Ureter (tissue), 1 donor: ENCODE data around the genes PRMT3, SLC5A12 and LGR4.

DNA sequence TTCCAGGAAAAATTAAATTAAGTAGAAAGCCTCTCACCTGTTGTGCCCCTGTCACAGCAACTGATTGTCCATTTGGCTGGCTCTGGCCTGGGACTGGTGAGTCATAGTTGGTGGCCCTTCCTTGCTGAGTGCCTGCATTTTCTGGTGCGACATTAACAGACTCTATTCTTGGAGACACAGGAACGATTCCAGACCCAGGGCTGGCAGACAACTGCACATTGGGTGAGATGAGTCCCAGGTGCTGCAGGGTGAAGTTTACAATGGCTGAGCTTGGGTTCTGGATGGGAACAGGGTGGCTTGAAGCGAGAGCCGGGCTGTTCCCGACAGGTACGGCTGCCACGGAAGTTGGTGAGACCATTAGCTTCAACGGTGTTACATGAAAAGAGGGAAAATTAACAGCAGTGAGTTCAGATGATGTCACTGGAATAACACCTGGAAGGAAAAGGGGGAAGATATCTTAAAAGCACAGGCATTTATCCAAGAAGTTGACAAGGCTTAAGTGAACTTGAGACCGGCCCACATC is 15.5 kb downstream of the E2F8 start:
- PRO-cap: no peak

DNA sequence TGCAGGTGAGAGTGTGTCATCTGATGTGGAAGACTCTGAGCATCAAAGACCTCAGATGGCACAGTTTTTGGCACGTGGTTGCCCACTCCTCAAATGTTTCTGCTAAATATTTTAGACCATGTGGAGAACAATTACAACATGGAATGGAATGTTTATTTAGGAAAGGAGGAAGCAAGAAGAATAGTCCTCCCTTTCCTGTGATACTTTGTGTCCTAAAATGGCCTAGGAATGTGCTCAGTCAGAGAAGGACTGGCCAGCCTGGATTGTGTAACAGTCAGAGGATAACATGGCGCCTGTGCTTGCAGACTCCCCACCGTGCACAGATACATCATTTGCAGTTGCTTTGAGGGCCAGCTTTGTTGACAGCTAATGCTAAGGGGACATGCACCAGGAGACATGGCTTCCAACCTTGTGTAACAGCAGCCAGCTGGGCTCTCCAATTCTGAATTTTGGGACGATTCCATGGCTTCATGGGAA is 129.7 kb upstream of the E2F8 start:
- PRO-cap: no peak

DNA sequence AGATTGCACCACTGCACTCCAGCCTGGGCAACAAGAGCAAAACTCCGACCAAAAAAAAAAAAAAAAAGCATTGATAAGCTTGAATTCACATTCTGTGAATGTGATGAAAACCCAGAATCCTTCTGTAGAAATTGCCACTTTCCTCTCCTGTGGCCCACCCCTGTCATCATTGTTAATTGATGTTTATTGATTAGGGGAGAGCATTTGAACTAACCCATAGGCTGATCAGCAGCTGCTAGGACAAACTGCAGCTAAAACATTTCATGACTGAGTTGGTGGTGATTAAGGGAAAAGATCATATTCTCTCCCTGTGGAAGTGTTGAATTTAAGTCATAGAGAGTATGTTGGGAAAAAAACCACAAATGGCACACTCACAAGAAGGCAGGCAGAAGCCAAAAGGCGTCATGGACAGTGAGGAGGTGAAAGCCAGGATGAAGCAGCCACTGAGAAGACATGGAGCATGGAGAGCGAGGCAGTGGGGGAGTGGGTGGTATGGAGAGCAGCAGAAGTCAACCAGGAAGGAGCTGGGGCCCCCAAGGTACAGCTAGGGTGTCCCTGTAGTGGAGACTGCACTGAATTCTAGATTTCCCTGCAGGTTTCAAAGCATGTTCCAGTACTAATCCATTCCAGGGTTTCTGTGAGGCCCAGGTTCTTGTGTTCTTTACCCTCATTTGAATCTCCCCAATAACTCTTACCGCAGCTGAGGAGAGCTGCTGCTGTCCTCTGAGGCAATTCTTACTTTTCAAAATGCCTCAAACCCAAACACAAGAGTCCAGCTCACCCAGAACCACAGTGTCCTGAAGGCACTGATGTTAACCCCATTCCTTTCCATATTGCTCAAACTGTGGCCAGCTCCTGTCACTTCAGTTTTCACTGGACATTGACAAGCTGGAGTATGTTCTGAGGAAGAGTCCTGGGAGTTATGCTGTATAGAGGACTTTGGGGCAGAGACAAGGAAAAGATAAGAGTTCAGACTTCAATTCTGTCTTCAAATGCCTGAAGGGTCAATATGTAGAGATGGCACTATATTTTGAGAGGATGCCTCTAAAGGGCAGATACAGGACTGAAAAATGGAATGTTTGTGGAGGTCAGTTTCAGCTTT is 191.8 kb upstream of the E2F8 start:
- PRO-cap: no peak

GRCh38 chr11:19459367-19459934 is 218.7 kb upstream of the E2F8 start:
- PRO-cap: no peak

DNA sequence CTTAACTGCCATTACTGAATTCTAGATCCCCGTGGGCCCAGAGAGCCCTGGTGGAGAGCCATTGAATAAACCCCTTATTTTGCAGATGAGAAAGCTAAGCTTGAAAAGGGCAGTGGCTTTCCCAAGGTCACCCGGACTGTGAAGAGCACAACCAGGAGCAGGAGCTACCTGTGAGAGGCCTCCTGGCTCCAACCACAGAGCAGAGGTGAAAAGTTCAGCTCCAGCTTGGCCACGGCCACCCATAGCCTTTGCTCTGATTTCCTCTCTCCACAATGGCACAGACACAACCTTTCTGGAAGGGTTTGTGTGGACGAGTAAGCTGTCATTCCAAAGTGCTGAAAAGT is 14.3 kb upstream of the NAV2 start:
- PRO-cap: no peak

DNA sequence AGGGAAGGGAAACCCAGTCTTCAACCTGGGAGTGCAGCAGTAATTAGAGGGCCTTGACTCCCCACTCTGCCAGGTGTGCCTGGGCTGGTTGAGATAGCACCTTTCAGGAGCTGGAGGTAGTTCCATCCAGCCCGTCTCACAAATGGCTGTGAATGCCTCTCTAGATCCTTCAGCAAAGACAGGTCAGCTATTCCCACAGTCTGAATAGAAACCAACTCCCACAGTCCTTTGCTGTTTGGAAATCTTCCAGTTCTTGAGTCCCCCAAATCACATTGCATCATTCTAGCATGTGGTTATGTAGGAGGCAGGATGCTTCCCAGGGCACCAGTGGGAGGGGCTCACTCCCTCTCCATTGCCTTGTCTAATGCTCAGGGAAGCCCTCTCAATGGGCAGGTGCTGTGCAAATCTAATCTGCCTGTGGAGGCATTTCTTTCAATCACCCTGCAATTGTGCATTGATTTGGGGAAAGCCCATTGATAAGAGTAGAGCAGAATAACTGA is 14.6 kb downstream of the NAV2 start:
- PRO-cap: no peak

GRCh38 chr11:19790928-19791852 is 78.6 kb downstream of the NAV2 start:
- PRO-cap: no peak

GRCh38 chr11:19953827-19954374 is 206.4 kb downstream of the DBX1 start:
- PRO-cap: no peak

GRCh38 chr11:20002684-20003259 is 157.5 kb downstream of the DBX1 start:
- PRO-cap: no peak

DNA sequence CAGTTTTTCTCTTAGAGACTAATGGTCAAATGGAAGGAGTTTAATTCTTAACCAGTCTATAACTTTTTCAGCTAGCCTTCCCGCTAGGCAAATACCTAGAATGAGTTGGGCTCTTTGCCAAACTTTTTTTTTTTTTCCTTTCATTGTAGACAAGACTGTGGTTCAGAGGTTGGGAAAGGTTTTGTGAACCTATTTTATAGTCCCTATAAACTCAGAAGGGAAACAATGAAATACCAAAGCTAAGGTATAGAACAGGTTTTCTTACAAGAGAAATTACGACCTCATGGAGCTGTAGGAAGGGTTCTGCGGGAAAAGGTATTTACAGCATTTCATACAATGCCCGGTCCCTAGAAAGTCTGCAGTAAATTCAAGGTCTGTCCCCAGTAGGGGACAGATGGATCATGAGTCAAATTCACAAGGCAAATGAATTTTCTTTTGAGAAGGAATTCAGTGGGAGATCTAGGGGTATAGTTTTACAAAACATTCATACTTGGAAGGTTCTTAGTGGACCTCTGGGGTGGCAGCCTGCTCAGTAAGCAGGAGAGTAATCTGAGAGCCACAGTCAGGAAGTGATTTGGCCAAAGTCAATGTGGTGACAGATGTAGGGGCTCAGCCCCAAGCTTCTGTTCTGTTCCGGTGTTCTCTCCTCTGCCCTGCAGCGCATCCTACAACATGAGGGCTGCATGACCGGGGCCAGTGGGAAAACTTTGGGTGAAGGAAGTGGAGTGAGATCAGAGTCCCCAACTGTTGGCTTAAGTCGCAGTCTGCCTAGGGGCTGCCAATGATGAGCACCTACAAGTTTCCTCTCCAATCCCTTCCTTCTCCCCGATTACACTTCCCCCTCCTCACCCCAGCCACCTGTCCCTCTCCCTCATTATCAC is 146.7 kb downstream of the DBX1 start:
- PRO-cap: no peak

DNA sequence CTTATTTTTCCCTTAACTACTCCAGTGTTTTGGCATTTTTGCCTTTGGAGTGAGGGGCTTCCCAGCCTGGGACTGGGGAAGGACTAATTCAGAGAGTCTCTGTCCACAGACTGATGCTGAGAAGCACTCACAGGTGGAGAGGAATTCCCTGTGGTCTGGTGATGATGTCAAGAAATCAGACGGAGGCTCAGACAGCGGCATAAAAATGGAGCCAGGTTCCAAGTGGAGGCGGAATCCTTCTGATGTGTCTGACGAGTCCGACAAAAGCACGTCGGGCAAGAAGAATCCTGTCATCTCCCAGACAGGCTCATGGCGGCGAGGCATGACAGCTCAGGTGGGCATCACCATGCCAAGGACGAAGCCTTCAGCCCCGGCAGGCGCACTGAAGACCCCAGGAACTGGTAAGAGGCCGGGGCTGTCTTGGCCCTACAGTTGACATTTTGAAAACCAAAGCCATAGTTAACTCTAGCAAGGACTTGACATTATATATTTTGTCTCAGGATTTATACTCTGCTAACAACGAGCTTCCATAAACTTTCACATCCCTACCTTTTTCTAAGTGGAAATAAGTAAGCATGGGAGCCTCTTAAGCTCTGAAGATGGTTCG is 116.3 kb downstream of the DBX1 start:
- PRO-cap: no peak

GRCh38 chr11:20118080-20118808 is 42.0 kb downstream of the DBX1 start:
- PRO-cap: no peak

- PRO-cap: bidirectional peak, plus-strand start at chr11:20387574, minus-strand start at chr11:20387461
Observed at GRCh38 chr11:20387078-20387798, at the start of gene PRMT3. Gene PRMT3 (plus strand): TSS chr11:20387716.

DNA sequence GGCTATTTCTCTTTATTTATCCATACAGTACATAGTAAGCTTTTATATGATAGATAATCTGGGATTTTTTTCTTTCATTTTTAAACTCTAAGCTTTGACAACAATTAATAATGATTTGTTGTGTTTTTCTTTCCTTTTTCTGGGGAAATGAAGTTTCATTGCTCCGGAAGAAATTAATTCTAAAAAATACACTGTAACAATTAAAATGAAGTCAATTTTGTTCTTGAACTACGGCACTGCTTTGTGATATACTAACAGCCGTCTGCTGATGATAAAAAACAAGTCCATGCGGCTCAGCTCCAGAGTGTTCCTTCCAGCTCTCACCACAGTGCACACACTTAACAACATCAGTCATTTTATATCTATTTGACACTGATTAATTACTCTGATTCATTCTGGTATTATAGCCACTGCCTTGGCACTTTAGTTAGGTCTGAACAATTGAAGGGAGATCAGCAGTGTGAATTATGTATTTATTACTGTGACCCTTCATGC is 97.5 kb upstream of the SLC6A5 start:
- PRO-cap: no peak

GRCh38 chr11:22624589-22624913 is 1.1 kb downstream of the FANCF start:
- PRO-cap: no peak

DNA sequence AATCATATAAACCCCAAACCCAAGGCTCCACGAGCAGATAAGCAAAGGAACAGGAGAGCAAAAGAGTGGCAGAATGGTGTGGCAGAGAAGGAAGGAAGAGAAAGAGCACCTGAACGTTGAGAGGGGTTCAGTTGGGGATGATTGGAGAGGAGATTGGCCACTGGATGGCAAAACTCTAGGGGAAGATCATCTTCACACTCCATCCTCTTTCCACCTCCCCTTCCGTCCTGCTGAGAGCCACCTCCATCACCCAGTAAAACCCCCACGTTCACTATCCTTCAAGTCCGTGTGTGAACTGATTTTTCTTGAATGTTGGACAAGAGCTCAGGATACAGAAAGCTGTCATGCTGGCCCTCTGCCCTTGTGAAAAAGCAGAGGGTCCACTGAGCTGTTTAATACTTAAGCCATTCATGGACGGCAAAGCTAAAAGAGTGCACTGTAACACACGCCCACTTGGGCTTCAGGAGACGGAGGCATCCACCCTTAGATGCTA is 175.1 kb upstream of the CCDC179 start:
- PRO-cap: no peak

GRCh38 chr11:26721819-26722383 is at the start of gene SLC5A12:
Gene SLC5A12 (minus strand): TSS chr11:26722060.
- PRO-cap: no peak

GRCh38 chr11:27041163-27041922 is 728 bp downstream of the BBOX1 start:
- PRO-cap: no peak

- PRO-cap: no peak
Observed at GRCh38 chr11:27406056-27406840, 43.2 kb upstream of the CCDC34 start.

DNA sequence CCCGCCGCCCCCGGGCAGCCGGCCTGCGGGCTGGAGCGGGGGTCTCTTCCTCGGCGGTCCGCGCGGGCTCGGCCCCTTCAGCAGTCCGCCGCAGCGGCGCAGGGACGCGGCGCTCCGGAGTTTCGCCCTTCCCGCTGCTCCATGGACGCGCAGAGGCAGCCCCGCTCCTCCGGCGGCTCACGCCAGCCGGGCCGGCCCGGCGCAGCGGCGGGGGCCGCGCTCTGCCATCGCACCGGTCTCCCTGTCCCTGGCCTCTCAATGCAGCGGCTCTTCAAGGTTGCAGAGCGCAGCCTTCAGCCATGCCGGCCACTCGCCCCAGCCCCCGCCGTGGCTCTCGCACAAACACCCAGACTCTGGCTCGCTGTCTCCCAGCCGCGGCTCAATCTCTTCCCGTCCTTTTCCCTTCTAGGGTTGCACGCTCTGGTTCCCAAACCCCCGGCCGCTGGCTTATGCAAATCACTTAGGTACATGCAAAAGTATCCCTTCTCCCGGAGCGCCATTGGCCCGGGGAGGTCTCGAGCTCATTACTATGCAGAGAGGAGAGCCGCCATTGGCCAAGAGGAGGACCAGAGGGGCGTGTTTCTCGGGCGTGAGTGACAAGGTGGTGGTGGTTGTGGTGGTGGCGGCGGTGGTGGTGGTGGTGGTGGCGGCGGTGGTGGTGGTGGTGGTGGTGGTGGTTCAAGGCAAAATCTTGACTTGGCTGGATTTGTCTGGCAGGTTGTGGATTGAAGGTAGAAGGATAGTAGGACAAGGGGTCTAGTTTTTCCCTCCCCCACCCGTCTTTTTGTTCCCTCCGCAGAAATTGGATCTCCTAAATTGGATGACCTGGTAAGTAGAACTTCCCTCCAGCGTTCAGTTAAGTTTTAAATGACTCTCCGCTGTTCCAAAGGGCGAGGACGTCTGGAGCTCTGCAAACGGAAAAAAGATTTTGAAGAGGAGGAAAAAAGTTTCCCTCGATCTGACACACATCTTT is at the start of gene LGR4:
LGR4 (minus strand) TSS at position 422 of the 973 bp plus-strand sequence.
- PRO-cap: unidirectional peak, minus-strand start at position 243 of the sequence; bidirectional peak, plus-strand start at position 577 of the sequence, minus-strand start at position 407 of the sequence